Placental epithelial cell (primary cell): ENCODE measurements around a stretch of chr2.

- CAGE, long polyA plus RNA, result no peak
These were observed 110.6 kb downstream of the QPCT start for GRCh38 chr2:37454832-37455555.

- CAGE, long polyA plus RNA, result no peak
These were observed 147.6 kb downstream of the CDC42EP3 start for GRCh38 chr2:37523690-37524344.

DNA sequence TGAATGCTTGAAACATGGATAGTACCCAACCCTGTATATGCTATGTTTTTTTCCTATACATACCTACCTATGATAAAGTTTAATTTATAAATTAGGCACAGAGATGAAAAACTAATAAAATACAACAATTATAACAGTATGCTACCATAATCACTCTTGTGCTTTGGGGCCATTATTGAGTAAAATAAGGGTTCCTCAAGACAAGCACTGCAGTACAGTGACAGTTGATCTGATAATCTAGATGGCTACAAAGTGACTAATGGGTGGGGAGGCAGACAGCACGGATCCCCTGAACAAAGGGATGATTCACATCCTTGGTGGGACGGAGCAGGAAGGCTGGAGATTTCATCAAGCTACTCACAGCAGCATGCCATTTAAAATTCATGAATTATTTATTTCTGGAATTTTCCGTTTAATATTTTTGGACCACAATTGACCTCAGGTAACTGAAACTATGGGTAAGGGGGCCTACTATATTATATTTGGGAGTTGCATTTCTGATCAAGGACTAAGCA lies 109.2 kb downstream of the CDC42EP3 start:
- CAGE, long polyA plus RNA, result no peak

GRCh38 chr2:37585099-37585697 lies 86.2 kb downstream of the CDC42EP3 start:
- CAGE, long polyA plus RNA, result no peak

- CAGE, long polyA plus RNA, result no peak
These were observed 29.4 kb downstream of the CDC42EP3 start for GRCh38 chr2:37642043-37642446.

GRCh38 chr2:37669133-37669619 lies 2.3 kb downstream of the CDC42EP3 start:
- CAGE, long polyA plus RNA, result no peak

GRCh38 chr2:37758083-37758283 lies 86.5 kb upstream of the CDC42EP3 start:
- CAGE, long polyA plus RNA, result no peak

DNA sequence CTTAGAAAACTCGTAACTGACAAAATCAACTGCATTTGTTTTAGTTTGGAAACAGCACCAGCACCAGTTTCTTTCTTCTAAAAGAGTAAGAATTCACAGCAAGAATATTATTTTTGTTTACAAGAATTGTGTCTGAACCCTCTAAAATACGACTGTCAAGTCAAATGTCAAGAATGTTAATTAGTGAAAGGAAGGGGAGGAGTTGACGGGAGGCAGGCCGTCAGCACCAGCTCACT lies 94.5 kb upstream of the CDC42EP3 start:
- CAGE, long polyA plus RNA, result no peak

DNA sequence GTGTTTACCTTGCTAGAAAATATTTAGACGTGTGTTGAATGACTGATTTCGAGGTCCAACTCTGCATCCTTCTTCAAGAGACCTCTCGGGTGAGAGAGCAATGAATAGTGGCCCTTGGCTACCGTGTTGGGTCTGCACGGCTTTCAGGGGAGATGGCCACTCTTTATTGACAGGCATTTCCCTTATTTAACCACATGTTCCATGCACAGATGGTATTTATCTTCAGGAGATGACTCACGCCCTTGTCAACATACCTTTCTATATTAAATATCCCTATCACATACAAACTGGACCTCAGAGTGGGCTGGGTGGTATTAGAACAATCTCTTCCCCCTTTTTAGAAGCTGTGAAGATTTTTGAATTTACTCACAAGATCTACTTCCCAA lies 109.5 kb upstream of the CDC42EP3 start:
- CAGE, long polyA plus RNA, result no peak

GRCh38 chr2:37798642-37798919 lies 126.5 kb upstream of the RMDN2 start:
- CAGE, long polyA plus RNA, result no peak

DNA sequence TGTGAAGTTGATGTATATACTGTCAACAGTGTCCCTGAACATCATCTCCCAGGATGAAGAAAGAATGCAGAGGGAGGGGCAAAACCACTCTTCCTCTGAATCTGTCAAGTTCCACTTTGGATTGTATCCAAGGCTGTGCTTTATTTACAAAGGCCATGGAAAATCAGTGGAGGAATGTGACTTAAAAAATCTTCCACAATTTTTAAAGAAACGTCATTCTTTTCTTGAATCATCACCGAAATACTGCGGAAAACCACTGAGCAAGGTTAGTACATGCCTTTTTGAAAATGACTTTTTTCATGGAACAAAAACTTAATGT lies 4.4 kb upstream of the RMDN2 start:
- CAGE, long polyA plus RNA, result no peak

DNA sequence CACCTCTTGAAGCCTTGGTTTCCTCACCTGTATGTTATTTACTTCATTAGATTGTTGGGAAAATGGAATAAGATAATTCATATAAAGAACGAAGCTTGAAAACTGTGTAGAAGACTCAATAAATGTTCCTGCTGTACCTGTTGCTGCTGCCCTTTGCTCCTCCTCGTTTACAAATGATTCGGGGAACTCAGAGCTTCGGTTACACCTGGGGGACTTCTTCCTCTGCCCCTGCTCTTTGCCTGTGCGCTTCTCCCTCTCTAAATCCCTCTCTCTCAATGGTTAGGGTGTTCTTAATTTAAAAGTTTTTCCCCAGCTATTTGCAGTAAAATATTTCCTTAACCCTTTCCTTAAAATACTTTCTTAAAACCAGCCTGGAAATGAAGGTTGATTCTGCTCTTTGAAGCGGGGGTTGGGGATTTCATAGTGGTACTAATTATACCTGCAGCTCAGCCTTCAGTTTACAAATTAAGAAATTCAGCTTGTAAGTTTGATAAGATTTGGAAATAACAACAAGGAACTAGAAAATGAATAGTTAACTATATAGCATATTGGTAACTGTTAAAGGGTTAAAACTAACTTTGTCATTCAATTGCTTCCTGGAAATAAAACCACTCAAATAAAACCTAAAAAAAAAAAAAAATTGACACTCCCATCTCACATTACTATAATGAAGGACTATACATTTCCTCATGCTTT lies 3.1 kb upstream of the RMDN2 start:
- CAGE, long polyA plus RNA, result no peak

- CAGE, long polyA plus RNA, result no peak
These were observed 57.3 kb downstream of the RMDN2 start for GRCh38 chr2:37982415-37982824.

- CAGE, long polyA plus RNA, result no peak
These were observed 9.5 kb downstream of the CYP1B1 start for GRCh38 chr2:38066472-38066788.

DNA sequence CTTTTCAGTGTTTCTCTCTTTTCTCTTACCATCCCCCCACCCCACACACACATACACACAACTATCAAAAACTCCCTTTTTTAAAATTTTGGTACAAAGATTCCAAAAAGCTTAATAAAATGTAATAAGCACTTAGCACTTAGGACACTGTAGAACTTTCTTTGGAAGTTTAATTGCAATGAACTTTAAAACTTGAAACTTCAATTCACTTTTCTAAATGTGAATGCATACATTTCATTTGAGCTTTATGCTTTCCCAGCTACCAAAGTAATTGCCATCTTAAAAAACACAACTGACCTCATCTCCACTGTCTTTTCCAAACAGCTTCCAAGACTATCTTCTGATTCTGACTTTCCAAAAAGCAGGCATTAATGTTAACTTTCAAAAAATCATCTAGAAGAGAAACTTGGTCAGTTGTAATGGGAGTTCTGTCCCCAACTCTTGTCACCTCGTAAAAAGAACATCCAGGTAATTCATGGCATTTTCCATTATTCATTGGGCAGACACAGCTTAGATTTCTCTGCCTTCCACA lies 7.0 kb downstream of the CYP1B1 start:
- CAGE, long polyA plus RNA, result no peak

- CAGE, long polyA plus RNA, result no peak
These were observed 9.3 kb upstream of the CYP1B1 start for GRCh38 chr2:38085074-38085906.

- CAGE, long polyA plus RNA, result no peak
These were observed 102.1 kb upstream of the CYP1B1 start for GRCh38 chr2:38177902-38178647.

DNA sequence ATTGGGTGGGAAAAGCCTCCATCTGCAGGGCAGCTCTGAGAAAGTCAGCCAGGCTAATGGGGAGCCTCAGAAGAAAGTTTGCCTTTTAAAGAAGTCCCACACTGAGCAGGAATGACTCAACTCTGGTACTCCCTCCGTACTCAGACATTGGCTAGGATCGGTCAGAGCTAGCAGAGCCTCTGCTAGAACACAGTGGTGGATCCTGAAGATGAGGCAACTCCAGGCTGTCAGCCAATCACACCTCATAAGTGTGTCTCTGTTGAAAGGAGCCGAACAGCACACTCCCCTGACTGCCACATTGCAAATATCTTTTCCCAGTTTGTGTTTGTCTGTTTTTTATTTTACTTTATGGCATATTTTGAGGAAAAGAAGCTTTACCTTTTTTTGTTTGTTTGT lies 96.9 kb downstream of the HNRNPLL start:
- CAGE, long polyA plus RNA, result no peak

GRCh38 chr2:38600232-38600835 lies 2.4 kb downstream of the HNRNPLL start:
- CAGE, long polyA plus RNA, result no peak

- CAGE, long polyA plus RNA, result no peak
These were observed 640 bp upstream of the HNRNPLL start for GRCh38 chr2:38603417-38603718.